ENCODE results near the genes EDA2R and EFNB1.

DNA sequence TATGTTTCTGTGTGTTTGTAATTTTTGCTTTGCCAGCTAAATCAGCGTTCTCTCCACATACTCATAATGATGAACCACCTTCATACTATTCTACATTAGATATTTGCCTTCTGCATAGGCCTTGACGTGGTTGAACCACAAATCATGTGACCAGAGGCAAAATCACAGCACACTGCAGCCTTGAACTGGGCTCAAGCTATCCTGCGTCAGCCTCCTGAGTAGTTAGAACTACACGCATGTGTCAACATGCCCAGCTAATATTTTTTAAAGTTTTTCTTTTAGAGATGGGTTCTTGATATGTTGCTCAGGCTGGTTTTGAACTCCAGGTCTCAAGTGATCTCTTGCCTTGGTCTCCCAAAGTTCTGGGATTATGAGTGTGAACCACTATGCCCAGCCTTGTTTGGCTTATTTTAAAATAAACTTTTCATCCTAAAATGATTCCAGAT is 9.6 kb downstream of the UBQLN2 start:
- RRBS, result no CpG with 5 or more reads among the region's 4 CpGs

- RRBS, result no CpG with 5 or more reads among the region's 7 CpGs
Observed at GRCh38 chrX:63732410-63733335, 52.3 kb downstream of the ARHGEF9 start.

DNA sequence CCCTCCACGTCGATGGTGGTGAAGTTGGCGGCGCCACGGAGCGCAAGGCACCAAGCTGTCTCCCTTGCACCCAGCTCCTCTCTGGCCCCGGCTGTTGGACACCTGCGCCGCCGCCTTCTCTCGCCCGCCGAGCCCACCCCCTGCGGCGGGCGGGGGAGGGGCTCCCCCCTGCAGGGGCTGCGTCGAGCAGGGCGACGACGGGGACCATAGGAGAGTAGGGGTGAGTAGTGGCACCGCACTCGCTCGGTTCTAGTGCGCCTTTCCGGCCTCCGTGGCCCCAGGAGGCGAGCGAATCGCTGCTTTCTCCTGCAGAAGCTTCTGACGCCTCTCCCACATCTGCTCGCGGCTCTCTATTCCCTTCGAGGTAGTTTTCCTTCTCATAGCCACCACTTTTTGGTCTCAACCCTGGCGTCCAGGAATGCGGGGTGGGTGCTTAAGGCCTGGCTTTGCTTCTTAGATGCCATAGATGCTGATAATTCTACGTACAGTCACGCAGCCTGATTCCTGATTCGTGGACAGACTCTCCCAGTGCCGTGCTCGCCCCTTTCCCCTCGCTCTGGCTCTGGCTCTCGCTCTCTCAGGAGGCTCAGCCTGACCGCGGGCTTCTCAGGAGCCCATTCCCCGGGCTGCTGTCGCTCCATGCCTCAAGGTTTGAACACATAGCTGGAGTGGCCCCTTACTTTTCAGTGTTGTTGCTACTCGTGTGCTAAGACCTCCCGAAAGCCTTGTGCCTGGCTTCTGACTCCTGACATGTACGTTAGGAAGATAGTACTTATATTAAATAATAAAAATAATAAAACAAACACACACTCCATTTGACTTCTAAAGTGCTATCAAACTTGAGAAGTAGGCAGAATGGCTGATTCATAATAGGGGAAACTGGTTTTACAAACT is 671 bp downstream of the ZC3H12B start:
- RRBS, result no CpG with 5 or more reads among the region's 50 CpGs

DNA sequence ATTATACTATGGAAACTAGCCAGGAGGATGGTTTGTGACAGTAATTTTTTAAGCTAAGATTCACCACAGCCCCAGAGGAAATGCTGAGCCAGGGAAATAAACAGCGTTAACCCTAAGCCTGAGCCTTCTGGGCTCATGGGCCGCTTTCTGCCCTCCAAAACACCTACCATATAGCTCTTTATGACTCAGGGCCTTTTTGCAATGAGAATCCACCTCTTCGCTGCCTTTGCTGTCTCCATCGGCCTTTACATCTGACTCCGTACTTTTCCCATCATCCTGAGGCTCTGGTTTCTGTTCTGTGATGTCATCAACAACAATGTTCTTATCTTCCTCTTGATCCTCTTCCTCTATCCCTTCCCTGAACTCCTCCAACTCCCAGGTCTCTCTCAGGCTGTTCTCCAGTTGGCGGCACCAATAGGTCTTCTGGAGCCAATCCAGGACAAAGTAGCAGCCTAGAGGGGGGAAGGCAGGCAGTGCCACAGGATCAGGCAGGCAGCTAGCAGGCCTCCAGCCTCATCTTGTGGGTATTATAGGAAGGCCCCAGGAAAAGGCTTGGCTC is 5.1 kb downstream of the LAS1L start:
- RRBS, result no CpG with 5 or more reads among the region's 6 CpGs

DNA sequence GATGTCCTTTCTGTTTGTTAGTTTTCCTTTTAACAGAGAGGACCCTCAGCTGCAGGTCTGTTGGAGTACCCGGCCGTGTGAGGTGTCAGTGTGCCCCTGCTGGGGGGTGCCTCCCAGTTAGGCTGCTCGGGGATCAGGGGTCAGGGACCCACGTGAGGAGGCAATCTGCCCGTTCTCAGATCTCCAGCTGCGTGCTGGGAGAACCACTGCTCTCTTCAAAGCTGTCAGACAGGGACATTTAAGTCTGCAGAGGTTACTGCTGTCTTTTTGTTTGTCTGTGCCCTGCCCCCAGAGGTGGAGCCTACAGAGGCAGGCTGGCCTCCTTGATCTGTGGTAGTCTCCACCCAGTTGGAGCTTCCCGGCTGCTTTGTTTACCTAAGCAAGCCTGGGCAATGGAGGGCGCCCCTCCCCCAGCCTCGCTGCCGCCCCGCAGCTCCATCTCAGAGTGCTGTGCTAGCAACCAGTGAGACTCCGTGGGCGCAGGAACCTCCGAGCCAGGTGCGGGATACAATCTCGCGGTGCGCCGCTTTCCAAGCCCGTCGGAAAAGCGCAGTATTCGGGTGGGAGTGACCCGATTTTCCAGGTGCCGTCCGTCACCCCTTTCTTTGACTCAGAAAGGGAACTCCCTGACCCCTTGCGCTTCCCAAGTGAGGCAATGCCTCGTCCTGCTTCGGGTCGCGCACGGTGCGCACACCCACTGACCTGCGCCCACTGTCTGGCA is 47.4 kb upstream of the MSN start:
- RRBS, result no CpG with 5 or more reads among the region's 34 CpGs

- RRBS, result no CpG with 5 or more reads among the region's 3 CpGs
Observed at GRCh38 chrX:65671718-65672386, 4.4 kb downstream of the MSN start.

DNA sequence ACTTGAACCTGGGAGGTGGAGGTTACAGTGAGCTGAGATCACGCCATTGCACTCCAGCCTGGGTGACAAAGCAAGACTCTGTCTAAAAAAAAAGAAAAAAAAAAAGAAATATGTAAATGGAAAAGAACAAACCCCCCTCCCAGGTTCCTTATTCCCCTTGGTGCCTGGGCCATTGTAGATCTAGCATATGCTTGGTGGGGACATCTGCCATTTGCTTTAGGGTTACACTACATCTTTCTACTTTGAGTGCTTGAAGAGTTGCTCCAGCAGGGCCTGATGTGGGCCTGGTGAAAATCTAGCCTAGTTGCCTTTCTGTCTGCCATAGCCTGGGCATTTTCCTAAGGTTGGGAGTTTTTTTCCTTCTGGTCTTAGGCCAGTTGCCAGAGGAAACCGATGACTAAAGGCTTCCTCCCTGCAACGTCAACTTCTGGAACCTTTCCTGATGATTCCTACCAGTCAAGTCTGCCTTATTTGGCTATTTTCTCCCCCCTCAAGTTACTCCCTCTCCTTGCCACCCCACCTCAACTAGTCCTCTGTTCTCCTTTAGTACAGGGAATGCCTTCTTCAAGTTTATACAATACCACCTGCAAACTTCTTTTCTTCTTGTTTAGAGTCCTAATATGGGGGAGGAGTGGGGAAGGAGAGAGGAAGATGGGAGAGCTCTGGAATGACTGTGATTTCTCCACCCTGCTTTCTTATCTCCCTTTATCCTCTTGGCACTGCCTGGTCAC is 10.4 kb downstream of the MSN start:
- RRBS, result no CpG with 5 or more reads among the region's 3 CpGs

GRCh38 chrX:65704087-65704624 is 36.7 kb downstream of the MSN start:
- RRBS, result no CpG with 5 or more reads among the region's 2 CpGs

- RRBS, result no CpG with 5 or more reads among the region's 3 CpGs
Observed at GRCh38 chrX:65997919-65998860, 41.7 kb downstream of the VSIG4 start.

DNA sequence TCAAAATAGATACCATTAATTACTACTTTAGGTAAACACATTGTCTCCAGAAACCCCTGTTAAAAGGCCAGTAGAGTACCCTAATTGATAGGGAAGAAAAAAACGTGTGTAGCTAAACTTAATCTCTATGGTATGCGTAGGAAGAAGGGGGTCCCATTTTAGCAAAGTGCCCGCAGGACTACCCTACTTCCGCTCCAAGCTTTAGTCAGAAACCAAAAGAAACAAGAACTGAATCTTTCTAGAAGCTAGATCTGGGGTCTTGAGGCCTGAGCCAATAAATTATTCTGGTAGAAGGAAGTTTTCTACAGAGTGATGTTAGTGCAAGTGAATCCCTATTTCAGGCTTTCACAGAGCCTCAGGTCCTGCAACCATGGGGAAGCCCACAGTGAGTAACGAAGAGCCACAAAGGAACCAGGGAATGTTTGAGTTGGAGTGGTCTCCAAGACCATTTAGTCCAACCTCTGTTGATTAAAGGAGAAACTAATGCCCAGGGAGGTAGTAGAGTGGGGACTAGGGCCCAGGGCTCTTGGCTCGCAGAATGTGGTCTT is 26.3 kb downstream of the VSIG4 start:
- RRBS, result no CpG with 5 or more reads among the region's 6 CpGs

DNA sequence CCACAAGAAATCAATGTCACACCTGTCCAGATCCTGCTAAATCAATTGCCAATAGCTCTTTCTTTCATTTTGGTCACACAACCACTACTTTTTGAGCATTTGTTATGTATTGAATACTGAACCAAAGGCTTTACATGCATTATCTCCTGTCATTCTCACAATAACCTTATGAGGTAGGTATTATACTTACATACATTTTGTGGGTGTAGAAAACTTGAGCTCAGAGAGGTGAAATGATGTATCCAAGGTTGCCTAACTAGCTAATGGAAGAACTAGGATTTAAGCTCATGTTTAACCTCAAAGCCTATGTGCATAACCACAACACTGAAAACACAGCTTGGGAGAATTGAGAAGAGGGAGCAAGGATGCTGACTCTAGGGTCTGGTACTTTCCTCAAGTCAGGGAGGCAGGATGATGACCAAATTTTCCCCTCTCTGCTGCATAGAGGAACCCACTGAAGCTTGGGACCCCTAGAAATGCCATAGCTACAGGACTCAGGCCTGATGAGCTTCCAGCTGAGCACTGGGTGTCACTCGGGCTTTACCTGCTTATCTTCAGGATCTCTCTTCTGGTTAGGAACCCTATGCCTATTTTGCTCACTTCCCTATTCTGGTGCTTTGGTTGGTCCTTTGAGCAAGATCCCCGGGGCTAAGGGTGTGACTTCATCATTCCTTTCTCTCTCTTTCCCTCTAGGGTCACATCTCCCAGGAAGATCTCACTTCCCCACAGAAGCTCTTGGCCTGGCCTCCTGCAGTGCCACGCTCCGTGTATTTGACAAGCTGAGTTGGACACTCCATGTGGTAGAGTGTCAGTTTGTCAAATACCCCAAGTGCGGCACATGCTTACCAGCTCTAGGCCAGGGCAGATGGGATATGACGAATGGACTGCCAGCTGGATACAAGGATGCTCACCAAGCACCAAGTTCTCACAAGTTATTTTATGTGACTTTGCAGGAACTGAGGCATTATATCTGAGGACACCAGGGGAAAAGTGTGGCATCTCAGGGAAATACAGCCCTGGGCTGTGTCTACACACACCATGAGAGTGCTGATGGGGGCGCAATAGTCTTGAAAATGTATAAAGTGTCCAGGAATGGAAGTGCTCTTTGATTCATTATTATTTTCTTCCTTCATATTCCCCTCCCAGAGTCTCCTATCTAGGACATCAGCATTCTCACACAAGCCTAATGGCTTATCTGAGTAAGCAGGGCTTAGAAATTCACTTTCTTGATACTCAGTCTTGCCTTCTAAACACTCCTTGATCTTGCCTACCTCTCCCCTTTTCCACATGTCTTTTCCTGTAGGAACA is 21.3 kb downstream of the VSIG4 start:
- RRBS, result no CpG with 5 or more reads among the region's 7 CpGs

DNA sequence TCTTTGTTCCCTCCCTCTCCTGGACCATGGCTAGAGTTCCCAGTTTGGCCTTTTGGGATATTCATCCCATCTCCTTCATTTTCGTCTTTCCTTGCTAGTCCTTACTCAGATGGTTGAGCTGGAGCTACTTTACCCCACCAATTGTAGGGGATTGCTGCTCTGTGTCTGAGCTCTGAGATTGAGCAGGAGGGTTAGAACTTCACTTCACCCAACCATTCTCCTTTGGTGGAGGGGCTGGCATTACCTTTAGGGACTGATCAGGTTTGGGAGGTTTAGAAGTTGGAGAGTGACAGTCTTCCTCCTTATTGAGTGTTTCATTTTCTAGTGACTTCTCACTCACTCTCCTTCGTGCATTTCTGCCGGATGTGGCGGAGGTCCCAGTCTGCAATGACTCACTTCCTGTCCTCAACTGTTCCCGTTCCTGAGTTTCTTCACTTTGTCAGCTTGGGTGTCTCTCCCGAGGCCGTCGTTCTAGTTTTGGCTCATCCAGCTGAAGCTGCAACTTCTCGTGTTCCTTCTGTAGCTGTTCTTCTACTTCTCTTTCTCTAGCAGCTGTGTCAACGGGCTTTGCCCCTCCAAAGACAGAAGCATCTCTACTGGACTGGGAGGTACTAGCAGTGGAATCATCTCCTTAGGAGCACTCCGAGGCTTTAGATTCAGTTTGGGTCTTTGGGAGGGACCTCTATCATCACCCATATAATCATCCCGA is 35.0 kb upstream of the VSIG4 start:
- RRBS, result no CpG with 5 or more reads among the region's 12 CpGs

DNA sequence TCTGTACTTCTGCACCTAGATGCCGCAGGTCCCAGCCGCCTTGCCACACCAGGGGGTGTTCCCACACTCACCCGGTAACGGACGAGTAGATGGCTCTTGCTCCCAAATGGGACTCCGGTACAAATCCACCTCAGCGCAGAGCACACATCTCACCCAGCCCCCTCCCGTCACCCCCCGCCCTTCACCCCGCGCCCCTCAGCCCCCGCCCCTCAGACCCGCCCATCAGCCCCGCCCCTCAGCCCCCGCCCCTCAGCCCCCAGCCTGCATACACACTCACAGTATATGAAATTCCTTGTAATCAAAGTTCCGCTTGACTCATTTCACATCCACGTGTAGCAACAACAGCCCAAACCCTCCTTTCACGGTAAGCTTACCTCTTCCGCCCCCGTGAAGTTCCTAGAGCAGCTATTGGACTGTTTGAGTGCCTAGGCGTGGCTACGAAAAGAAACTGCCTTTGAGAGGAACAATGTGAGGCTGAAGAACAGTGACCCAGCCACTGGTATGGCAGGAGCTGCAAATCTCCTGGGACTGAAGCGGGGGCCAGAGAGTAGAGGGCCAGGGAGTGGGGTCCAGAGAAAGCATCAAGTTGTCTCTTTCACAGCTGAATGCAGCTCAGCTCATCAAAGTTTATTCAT is at the start of gene EDA2R:
EDA2R (minus strand) TSS at position 155 of the 635 bp plus-strand sequence.
- RRBS, result no CpG with 5 or more reads among the region's 23 CpGs

DNA sequence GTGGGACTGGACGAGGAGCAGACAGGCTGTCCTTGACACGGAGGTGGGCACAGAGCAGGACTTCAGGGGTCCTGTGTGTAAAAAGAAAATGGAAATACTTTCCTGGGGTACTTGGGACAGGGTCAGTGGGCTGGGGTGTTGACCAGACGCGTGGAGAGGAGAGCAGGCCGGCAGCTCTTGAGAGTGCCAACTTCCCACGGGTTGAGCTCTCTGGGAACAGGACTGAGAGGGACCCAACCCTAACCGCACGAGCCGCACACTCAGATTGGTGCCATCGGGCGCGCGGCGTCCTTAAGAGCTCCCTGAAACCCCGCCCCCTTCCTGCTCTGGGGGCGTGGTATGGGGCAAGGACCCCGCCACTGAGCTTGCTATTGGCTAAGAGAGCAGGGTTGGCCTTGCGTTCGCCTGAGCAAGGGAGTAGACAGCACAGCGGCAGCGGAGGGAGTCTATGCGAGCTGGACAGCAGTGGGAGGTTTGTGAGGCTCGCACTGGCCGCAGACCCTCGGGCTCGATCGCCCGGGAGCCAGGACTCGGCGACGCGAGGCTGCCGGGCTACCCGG is at the start of gene EFNB1:
EFNB1 (plus strand) TSS at position 449 of the 560 bp plus-strand sequence.
- RRBS, result no CpG with 5 or more reads among the region's 34 CpGs

DNA sequence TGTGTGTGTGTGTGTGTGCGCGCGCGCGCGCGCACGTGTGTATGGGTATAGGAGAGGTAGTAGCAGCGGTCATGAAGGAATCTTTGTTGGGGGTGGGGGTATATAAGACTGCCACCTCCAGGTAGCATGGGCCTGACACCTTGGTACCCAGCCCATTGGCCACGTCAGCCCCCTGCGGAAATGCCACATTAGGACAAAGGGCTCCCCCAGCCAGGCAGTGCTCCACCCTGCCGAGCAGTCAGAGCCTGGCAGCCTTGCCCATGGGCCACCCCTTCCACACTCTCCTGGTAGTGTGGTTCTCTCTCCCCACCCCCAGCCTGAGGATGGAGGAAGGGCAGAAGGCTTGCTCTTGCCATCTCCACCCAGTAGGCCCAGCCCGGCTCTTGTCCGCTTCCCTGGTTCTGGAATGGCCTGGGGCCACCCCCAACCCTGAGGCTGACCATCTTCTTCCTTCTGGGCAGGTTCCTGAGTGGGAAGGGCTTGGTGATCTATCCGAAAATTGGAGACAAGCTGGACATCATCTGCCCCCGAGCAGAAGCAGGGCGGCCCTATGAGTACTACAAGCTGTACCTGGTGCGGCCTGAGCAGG is 9.4 kb downstream of the EFNB1 start:
- RRBS, result no CpG with 5 or more reads among the region's 18 CpGs

DNA sequence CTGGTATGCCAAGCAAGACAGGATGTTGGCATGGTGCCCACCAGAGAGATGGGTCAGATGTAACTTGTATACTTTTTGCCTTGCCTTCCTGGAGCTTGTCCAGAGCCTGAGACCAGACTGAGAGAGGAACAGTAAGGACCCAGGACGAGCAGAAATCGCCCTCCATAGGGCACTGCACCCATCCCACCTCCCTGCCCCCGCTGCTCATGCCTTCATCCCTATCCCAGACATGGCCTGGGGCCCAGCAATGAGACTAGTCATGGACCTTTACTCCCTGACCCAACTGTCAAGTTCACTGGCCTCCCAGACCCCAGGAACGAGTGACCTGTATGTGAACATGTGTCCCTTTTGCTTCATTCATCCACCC is 66.8 kb downstream of the EFNB1 start:
- RRBS, result no CpG with 5 or more reads among the region's 4 CpGs

- RRBS, result 2% methylated on average over 8 of the region's 23 CpGs
Observed at GRCh38 chrX:68995718-68996744, 167.2 kb downstream of the EFNB1 start.

- RRBS, result no CpG with 5 or more reads among the region's 6 CpGs
Observed at GRCh38 chrX:68998577-68999307, 166.5 kb downstream of the PJA1 start.

- RRBS, result no CpG with 5 or more reads among the region's 7 CpGs
Observed at GRCh38 chrX:69309114-69309909, 144.1 kb upstream of the PJA1 start.

- RRBS, result 1% methylated on average over 4 of the region's 21 CpGs
Observed at GRCh38 chrX:69615526-69615981, 359 bp upstream of the EDA start.